ENCODE measurements around the gene SAMSN1.

DNA sequence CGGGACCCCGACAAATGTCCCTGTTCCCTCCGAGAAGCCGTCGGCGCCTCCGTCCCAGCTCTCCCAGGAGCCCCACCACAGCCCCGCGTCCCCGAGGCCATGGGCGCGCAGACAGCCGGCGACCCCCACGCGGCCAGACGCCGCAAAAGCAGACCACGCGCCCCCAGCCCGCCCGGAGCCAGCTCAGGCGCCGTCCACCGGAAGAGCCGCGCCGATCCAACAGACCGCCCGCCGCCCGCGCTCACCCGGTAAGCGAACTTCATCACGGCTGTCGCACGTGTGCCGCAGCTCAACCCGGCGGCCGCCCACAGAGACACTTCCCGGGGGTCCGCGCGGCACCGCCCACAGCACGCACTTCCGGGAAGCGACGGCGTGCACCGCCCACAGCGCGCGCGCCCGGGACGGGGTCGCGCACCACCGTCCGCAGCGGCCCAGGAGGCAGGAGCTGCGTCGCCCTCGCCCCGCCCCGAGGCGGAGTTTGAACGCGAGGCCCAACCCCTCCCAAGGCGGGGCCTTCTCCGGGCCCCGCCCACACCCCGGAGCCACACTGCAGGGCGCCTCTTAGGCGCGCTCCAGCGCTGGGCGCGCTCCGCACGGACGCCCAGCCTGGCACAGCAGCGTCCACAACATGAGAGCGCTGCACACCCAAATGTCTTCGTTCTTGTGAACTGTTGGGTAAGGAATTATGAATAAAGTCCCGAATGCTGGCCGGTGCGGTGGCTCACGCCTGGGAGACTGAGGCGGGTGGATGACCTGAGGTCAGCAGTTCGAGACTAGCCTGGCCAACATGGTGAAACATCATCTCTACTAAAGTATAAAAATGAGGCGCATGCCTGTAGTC, 5366.8 kb upstream of the TPTE start:
- PRO-cap = no peak

- PRO-cap = no peak
Observed at GRCh38 chr21:8992923-8993799, 1528.2 kb upstream of the TPTE start.

DNA sequence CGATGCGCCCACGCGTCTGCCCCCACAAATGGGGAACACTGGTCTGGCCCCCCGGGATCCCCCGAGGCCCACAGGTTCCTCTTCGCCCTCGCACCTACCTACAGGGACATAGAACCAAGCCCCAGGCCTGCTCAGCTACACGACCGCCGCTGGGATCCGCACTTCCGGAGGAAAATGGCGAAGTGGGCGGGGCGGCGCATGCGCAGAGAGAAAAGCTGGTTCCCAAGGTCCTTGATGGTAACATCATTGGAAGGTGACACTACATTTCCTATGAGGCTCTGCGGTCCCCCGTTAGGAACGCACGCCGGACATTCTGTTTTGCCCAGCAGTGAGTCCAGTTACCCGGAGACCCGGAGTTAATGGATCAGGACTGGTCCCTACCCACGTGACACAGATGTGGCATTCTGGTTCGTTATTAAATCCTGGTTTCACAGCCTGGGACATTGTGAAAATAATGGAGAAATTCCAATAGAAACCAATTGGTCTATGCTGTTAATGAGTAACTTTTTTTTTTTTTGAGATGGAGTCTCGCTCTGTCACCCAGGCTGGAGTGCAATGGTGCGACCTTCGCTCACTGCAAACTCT, 1391.7 kb upstream of the TPTE start:
- PRO-cap = no peak

- PRO-cap = no peak
Observed at GRCh38 chr21:13893715-13894048, 284.1 kb downstream of the POTED start.

GRCh38 chr21:14545673-14546747, at the start of gene SAMSN1:
SAMSN1 (minus strand) TSS chr21:14546315.
- PRO-cap = unidirectional peak, minus-strand start at chr21:14546271; unidirectional peak, minus-strand start at chr21:14546315

DNA sequence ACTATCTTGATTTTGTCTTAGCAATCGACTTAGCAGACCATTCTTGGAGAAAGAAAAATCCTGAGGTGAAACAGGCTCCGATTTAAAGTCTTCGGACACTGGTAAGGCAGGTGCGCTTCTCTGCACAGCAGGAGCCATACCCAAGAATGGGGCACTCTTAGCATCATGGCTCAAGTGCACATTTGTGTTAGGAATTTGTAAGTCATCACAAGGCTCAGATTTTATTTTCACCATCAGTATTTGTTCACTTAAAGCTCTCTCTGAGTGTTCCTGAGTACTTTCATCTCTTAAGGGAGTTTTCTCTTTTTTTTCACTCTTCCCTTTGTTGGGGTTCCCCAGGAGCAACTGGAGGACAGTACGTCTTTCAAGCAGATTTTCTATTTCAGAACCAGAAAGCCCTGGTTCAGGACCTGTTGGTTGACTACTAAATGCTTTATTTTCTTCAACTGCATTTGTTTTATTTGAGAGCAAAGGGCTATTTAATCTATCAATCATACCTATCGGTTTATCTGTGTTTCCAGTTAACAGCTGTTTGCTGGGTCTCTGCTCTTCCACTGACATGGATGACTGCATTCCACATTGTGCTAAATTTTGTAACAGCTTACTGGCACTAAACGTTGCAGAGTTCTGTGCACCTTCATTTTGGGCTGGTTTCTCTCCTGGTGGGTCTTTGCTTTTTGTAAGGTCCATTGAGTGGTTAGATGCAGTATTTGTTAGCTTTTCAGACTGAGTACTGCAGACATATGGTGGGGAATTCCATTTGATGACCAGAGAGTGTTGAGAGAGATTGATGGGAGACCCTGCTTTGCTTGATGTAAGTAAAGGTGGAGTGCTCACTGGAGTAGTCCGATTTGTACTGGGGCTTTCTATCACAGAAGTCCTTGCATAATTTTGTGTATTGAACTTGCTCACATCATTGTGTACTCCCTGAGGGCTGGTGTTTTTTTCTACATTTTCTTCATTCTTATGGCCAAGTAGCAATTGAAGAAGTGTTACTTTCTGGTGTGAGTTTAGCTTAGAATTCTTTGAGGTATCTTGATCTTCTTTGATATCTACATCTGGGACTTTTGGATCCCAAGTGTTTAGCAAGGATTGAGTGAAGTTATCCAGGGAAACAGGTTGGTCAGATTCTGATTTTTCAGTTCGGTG, 98.7 kb downstream of the NRIP1 start:
- PRO-cap = no peak

GRCh38 chr21:14996178-14996831, 68.5 kb downstream of the NRIP1 start:
- PRO-cap = no peak

DNA sequence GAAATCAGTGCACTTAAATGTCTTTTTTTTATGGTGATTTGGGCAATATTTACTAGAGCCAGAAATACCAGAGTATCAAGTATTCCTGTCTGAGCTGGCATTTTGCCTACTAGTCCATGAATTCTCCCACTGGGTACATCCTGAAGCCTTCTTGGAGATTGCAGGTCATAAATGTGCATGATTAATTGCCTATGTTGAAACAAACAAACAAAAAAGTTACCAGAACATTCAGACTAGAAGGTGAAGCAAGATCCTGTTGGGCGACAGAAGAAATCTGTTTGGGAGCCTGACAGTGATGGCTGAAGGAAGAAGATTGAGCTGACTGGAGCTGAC, 127.4 kb upstream of the NRIP1 start:
- PRO-cap = no peak

- PRO-cap = bidirectional peak, plus-strand start at chr21:15729982, minus-strand start at chr21:15729710
Observed at GRCh38 chr21:15729538-15729889, 268 bp upstream of the USP25 start.

DNA sequence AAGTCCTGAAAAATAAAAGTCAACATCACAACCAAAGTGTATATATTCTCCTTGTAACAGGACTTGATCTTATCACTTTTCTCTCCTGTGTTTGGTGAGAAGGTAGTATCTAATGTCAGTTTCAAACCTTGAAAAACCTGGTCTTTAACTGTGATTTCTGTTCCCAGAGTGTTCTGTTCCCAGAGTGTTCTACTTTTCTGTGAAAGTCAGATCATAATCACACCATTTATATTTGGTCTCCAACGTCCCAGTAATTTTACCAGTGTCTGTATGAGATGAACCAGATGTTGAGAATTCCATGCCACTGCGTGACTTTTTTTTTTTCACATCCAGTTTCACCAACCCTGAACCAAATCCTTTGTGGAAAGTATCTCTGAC, 365.2 kb downstream of the USP25 start:
- PRO-cap = no peak

- PRO-cap = no peak
Observed at GRCh38 chr21:16305591-16306263, 575.9 kb downstream of the USP25 start.

DNA sequence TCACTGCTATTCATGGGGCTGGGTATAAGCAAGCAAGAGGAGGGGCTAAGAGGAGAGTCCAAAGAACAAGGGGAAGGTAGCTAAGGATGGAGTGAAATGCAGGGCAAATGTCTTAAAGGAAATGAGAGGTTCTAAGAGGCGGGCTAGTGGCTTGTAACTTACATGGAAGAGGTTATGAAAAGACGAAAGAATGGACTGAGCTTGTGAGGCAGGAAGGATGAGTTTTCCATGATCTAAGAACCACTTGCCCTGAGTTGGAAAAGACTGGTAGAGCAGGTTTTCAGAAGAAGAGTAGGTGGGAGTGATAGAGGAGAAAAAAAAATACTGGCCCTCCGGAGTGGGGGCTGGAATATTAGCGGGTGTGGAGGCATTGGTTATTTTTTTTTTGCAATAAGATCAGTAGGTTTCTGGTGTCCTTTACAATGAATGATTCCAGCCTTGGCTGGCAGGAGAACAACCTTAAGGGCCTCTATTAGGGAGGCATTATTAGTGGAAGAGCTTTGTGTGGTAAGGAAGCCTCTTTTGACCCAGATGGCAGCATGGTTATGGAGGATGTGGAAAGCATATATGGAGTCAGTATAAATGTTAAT, 664.7 kb downstream of the USP25 start:
- PRO-cap = no peak

- PRO-cap = no peak
Observed at GRCh38 chr21:17451440-17452063, 61.3 kb upstream of the CXADR start.

- PRO-cap = no peak
Observed at GRCh38 chr21:17467153-17467628, 45.7 kb upstream of the CXADR start.

GRCh38 chr21:17492756-17493147, 20.1 kb upstream of the CXADR start:
- PRO-cap = no peak

DNA sequence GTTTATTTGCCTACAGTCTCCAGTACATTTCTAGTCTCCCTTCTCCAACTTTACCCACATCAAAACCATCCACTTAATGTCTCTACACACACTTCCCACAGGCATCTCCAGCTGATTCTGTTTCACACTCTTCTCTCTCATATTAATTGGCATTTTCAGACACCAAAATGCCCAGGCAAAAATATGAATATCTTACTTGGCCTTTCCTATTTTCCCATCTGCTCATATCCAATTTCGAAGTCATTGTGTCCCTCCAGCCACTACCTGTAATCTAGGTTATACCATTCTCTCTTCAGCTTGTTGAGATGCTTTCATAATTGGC, 9.9 kb downstream of the CXADR start:
- PRO-cap = no peak

DNA sequence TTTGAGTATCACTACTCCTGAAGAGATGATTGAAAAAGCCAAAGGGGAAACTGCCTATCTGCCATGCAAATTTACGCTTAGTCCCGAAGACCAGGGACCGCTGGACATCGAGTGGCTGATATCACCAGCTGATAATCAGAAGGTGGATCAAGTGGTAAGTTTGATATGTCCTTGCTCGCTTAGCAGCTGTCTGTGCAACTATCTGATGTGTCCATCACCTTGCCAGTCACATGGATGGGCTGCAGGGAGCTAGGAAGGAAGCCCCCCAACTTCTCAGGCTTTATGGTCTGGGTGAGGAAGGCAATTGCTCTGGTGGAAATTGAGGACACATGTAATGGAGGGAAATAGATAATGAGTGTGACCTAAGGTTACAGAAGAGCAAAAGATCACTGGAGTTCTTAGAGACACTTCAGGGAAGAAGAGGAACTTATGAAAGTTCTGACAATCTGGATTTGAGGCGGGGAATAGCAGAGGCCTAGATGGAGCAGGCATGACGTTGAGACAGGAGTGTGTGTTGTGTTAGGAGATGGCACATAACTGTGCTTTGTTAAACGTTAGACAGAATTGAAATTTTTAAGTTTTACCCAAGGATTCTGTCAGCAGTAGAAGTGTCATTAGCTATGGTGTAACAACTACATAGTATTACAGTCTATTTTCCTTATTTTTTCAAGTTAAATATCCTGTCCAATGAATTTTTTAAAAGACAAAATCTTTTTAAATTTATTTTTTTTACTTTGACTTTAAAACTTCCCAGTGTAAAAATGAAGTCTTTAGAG, 34.4 kb downstream of the CXADR start:
- PRO-cap = no peak

DNA sequence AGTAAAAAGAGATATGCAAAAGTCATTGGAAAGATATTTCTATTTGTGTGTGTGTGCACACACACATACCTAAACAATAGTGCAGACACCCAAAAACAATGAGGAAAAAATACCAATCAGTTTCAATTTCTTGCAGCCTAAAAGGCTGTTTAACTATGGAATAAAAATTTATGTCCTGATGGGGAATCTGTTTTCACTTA, 257.5 kb upstream of the TMPRSS15 start:
- PRO-cap = no peak

DNA sequence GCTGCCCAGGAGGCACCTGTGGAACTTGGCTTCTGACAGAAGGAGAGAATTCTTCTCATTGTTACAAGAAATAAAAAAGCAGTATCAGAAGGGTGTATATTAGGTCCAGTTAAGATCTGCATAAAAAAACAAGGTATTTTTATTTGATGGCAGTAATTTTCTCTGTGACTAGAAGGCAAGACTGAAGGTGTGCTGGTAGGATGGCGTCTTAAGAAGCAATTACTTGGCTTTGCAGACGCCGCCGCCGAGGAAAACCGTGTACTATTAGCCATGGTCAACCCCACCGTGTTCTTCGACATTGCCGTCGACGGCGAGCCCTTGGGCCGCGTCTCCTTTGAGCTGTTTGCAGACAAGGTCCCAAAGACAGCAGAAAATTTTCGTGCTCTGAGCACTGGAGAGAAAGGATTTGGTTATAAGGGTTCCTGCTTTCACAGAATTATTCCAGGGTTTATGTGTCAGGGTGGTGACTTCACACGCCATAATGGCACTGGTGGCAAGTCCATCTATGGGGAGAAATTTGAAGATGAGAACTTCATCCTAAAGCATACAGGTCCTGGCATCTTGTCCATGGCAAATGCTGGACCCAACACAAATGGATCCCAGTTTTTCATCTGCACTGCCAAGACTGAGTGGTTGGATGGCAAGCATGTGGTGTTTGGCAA, 454.1 kb upstream of the TMPRSS15 start:
- PRO-cap = no peak

- PRO-cap = no peak
Observed at GRCh38 chr21:22200559-22201096, 1202.4 kb downstream of the NCAM2 start.